Body of pancreas (tissue), 2 donors: ENCODE measurements around a stretch of chr9.

- PRO-cap = no peak
- RAMPAGE, long total RNA, 2 experiments = no peak in any of the 2 experiments
These were observed 15.4 kb downstream of the PNPLA7 start for GRCh38 chr9:137534740-137535283.

DNA sequence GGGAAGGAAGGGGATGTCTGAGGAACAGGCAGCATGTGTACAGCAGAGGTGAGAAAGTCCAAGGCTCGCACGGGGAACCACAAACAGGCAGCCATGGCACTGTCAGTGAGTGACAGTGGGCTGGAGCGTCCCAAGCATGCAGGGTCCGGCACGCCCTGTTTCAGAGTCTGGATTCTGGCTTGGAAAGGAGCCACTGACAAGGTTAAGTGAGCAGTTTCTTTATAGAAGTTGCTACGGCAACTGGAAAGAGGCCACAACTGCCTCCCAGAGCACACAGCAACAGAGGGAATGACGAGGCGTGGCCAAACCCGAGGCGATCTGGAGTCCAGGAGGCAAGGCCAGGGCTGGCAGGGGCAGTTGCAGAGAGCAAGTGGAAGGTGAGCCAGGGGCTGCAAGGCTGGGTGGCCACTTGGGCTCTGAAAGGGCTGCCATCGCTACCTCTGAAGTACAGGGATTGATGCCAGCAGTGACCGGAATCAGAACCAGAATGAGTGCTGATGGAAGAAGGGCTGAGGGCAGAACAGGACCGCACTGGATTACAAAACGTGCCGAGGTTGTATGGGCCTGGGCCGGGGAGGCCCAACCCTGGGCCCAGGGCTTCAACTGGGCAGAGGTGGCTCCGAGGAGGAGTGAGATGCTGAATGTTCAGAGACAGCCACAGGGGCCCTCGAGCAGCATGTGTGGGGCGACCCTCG, 4.5 kb downstream of the MRPL41 start:
- PRO-cap = no peak
- RAMPAGE, long total RNA, 2 experiments = no peak in any of the 2 experiments

DNA sequence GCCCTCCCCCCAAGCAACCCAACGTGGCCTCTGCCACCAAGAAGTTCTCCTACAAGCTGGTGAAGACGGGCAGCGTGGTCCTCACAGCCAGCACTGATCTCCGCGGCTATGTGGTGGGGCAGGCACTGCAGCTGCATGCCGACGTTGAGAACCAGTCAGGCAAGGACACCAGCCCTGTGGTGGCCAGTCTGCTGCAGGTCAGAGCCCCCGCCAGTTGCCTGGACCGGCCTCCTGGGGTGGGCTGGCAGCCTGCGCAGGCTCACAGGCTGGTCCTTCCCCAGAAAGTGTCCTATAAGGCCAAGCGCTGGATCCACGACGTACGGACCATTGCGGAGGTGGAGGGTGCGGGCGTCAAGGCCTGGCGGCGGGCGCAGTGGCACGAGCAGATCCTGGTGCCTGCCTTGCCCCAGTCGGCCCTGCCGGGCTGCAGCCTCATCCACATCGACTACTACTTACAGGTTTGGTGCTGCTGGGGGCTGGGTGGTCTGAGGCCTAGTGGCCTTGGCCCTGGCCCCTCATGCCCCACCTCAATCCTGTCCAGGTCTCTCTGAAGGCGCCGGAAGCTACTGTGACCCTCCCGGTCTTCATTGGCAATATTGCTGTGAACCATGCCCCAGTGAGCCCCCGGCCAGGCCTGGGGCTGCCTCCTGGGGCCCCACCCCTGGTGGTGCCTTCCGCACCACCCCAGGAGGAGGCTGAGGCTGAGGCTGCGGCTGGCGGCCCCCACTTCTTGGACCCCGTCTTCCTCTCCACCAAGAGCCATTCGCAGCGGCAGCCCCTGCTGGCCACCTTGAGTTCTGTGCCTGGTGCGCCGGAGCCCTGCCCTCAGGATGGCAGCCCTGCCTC, 4.6 kb upstream of the EHMT1 start:
- PRO-cap = no peak
- RAMPAGE, long total RNA, 2 experiments = no peak in any of the 2 experiments

GRCh38 chr9:137686939-137687473, 68.2 kb downstream of the EHMT1 start:
- PRO-cap = no peak
- RAMPAGE, long total RNA, 2 experiments = no peak in any of the 2 experiments

DNA sequence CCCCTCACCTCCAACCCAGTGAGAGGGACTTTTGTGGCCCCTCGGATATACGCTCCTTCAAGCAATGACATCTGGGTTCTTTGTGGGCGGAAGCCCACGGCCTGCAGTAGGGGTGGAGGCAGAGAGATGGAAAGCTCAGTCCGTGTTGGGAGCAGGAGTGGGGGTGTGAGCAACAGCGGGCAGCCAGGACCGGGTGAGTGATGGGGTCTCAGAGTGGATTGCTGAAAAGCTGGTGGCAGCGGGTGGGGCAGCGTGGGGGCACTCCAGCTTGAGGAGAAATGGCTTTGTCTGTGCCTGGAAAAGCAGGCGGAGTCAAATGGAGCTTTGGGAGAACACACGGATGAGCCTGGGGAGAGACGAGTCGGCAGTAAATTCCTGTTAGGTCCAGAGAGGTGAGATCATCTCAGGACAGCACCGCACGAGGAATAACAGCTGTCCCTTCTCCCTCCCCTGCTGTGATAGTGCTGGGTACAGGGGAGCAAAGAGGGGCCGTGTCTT, 42.1 kb downstream of the CACNA1B start:
- PRO-cap = no peak
- RAMPAGE, long total RNA, 2 experiments = no peak in any of the 2 experiments

GRCh38 chr9:138023484-138024060, 146.0 kb downstream of the CACNA1B start:
- PRO-cap = no peak
- RAMPAGE, long total RNA, 2 experiments = no peak in any of the 2 experiments

DNA sequence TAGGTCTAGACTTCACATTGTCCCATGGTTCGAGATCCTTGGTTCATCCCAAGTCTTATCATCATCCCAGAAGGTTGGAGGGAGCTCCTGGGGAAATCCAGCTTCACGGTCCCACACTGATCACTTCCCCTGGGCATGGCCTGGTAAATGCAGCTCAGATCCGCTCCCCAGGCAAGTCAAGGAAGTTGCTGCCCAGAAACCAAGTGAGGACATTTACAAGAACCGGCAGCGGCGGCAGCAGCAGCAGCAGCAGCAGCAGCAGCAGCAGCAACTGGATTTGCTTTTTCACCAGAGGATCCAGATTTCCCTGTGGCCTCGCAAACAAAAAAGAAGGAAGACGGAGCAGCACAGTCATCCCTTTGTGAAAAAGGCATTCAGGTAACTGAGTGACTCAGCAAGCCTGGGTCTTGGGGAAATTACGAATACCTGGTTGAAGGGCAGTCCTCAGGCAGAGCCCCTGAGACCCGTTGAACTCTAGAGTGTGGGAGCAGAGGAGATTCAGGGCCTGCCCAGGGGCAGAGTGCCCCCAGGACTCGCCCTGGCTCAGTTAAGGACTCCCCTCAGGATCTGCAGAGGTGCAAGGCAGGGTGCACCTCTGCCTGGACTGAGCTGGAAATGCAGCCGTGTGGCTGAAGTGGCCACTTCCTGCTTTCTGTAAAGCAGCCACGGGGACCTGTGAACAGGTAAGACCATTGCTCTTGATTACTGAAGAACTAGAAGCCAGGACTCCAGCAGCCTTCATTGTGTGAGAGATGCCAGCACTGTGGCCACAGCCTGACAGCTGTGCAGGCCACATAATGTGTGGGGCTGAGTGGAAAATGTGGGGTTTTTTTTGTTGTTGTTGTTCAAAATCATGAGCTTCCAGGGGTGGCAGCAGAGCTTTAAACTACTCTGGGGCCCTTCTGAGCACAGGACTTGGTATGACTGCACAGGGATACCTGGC, 339.5 kb downstream of the CACNA1B start:
- PRO-cap = no peak
- RAMPAGE, long total RNA, 2 experiments = no peak in any of the 2 experiments